ENCODE measurements around a stretch of chr1.

GRCh38 chr1:13708166-13708634 lies 8.2 kb downstream of the PRDM2 start:
- RRBS: no CpG with 5 or more reads among the region's 8 CpGs

DNA sequence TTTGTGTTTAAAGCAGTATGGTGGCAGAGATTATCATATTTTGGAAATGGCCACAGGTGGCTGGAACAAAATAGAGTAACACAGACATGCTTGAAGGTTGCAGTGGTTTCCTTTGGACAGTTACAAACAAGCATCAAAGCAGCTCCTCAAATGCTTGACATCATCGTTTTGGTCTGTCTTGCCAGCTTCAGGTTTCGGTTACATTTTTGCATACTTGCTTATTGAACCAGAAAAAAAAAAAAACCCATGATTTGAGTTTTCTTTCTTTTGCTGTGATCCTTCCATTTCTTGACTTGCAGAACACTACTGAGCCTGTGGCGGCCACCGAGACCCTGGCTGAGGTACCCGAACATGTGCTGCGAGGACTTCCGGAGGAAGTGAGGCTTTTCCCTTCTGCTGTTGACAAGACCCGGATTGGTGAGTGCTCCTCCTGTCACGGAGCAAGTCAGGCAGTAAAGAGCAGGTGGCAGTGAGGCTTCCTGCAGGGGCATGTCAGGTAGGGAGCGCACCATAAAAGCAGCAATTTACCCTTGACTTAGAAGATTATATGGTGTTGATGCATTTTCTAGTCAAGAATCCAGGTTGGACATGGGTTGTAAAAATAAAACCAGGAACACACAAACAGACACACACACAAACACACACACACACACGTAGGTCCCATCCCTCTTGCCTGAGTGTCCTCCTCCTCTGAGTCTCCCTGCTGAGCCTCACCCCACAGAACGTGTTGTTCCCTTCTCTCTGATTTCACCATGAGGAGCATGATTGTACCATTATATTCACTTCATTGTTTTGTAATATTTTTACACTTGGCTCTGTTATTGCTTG lies 30.9 kb downstream of the PRDM2 start:
- RRBS: no CpG with 5 or more reads among the region's 12 CpGs

GRCh38 chr1:13731972-13732198 lies 31.9 kb downstream of the PRDM2 start:
- RRBS: no CpG with 5 or more reads among the region's 3 CpGs

- RRBS: no CpG with 5 or more reads among the region's 7 CpGs
These were observed 60.8 kb downstream of the PRDM2 start for GRCh38 chr1:13760806-13761216.

DNA sequence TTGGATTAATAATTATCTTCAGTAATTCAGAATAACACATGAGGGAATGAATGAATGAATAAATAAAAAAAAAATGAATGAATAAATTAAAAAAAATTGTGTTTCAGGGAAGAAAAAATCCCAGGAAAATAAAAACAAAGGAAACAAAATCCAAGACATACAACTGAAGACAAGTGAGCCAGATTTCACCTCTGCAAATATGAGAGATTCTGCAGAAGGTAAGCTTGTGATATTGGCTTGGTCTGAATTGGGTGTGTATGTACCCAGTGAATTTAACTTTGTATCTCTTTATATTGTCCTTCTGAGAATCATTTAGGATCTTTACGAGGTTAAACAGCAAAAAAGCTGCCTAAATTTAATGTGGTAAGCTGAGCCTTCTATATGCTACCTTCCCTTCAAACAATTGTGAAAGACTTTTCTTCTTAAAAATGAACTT lies 73.0 kb downstream of the PRDM2 start:
- RRBS: no CpG with 5 or more reads among the region's 1 CpG

DNA sequence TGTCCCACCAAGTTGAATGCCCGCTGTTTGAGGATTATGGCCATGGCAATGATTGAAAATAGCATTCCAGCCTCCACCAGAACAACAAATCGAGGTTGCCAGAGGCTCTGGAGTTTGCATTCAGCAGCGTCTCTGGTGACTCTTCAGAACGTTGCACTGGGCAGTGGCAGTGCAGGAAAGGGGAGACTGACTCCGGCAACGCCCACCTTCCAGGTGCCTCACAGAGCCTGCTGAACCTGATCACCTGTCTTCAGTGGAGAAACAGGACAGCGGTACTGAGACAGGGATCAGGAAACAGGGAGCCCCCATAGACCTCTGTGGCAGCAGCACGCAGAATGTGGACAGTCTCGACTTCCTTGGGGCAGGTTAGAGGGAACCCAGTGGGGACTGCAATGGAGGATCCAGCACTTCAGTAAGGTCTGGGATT lies 128.4 kb downstream of the PRDM2 start:
- RRBS: no CpG with 5 or more reads among the region's 9 CpGs

- RRBS: no CpG with 5 or more reads among the region's 8 CpGs
These were observed 374.7 kb upstream of the KAZN start for GRCh38 chr1:14223602-14224346.

DNA sequence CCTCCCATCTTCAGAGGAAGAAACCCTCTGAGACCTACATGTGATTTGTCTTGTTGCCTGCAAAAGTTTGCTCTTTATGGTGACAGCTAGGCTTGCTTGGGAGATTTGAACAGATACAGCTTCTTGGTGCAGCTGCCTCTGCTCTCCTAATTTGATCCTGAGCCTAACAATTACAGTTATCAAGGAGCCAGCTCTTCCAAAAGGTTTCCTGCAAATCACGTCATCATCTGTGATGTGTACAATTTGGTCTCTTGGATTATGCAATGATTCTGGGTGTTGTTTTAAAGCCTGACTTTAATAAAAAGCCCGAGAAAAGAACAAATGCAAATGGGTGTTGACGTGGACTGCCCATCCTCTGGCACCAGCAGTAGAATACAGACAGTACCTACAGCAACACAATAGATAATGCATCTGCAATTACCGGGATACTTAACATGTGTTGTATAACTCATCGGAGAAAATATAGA lies 76.2 kb upstream of the KAZN start:
- RRBS: no CpG with 5 or more reads among the region's 5 CpGs

GRCh38 chr1:14732757-14733636 lies 134.5 kb downstream of the KAZN start:
- RRBS: 14% methylated on average over 3 of the region's 23 CpGs

- RRBS: no CpG with 5 or more reads among the region's 8 CpGs
These were observed 271.5 kb upstream of the TMEM51 start for GRCh38 chr1:14881952-14882508.

- RRBS: 44% methylated on average over 3 of the region's 21 CpGs
These were observed 223.1 kb upstream of the TMEM51 start for GRCh38 chr1:14930187-14931118.

GRCh38 chr1:15008776-15009620 lies 144.5 kb upstream of the TMEM51 start:
- RRBS: no CpG with 5 or more reads among the region's 18 CpGs

DNA sequence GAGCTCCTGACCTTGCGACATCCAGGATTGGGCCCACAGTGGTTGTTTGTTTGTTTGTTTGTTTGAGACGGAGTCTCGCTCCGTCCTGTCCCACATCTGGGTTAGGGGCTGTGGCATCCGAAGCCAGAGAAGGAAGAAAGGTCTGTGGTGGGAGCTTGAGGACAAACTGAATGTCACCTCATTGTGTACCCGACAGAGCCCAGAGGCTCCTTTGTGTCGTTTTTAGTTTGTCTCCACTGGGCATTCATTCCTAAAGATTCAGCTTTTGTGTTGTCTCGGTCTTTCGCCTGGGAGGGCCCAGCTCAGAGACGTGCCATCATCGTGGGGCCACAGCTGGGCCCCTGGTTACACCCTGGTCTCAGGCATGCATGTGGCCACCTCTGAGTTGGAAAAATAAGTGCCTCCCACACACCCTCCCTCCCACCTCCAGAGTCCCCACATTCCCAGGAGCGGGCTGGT lies 125.7 kb upstream of the TMEM51 start:
- RRBS: no CpG with 5 or more reads among the region's 12 CpGs

- RRBS: no CpG with 5 or more reads among the region's 9 CpGs
These were observed 20.5 kb downstream of the TMEM51 start for GRCh38 chr1:15173915-15174492.

DNA sequence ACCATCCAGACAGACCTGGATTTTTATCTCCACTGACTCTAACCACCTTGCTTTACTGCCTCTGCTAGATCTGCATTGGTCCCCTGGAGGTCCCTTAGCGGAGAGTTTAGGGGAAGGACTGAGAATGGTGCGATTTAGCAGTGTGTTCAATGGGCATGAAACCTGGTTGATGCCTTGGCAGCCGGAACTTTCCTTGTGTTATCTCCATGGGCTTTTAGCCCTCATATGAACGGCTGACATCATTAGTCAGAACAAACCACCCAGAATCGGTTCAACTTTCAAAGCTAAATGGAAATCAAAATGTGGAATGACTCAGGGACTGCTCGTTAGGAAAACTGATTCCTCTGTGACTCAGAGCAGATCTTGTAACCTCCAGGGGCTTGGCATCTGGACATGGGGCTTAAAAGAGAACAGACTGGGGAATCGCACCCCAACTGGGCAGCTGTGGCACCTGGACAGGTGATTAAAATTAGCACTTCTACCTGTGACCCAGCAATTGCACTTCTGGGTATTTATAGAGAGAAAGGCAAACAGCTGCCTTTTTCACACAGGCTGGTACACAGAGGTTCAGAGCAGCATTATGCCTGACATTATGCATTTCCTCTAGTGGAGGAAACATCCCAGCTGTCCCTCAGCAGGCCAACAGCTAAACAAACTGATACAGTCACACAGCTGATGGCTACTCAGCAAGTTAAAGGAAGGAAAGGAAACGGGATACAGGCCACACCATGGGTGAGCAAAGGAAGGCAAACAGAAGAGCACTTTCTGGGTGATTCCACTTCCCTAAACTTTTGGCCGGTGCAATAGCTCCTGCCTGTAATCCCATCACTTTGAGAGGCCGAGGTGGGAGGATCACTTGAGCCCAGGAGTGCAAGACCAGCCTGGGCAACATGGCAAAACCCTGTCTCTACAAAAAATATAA lies 25.4 kb downstream of the TMEM51 start:
- RRBS: no CpG with 5 or more reads among the region's 10 CpGs

DNA sequence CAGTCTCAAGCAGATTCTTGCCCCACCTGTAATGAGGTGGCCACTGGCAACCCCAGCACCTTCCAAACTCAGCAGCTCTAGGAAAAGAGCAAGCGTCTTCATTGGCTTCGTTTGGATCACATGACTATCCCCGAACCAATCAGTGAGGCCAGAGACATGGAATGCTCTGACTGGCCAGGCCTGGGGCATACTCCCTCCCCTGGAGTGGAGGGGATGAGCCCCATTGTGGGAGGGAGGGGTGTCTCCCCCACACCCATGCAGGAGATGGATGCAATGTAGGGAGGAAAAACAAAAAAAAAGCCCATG lies 32.5 kb downstream of the FHAD1 start:
- RRBS: no CpG with 5 or more reads among the region's 3 CpGs

- RRBS: no CpG with 5 or more reads among the region's 11 CpGs
These were observed 80.9 kb upstream of the EFHD2 start for GRCh38 chr1:15328730-15329236.

DNA sequence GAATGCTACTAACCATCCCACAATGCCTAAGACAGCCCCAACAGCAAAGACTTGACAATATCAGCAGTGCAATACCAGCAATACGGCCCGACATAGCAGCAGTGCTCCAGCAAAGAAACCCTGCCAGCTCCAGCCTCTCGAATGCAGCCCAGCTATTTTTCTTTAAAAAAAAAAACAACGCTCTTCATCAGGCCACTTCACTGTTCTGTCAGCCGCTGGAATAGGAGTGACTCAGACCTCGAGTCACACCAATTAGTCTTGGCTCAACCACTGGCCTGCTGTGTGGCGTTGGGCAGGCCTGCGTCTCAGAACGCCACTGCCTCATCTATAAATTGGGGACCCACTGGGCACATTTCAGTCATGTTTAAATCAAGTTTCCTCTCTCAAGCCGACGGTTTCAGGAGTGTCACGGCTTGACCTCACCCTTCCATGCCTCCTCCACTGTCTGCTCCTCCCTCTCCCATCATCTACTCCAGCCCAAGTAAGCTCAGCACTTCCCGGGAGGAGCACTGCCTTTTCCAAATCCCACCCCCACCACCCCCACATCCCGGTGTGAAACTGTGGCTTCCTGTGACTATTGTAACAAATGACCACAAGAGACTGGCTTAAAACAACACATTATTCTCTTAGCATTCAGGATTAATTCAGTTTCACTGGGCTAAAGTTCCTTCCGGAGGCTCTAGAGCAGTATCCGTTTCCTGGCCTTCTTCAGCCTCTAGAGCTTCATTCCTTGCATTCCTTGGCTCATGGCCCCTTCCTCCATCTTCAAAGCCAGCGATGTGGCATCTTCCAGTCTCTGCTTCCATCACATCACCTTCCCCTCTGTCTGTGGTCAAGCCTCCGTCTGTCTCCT lies 71.9 kb upstream of the EFHD2 start:
- RRBS: no CpG with 5 or more reads among the region's 18 CpGs

- RRBS: no CpG with 5 or more reads among the region's 5 CpGs
These were observed 67.7 kb upstream of the EFHD2 start for GRCh38 chr1:15341986-15342327.

Measured in AG04449 (cell line).